Metastatic Liver Carcinoma in the Lung (tissue), 2 donors: ENCODE measurements around a stretch of chr12.

GRCh38 chr12:12891863-12892584 is 662 bp downstream of the GPRC5A start:
- PRO-cap, 2 experiments: peak in 1 of 2 experiments; most common plus-strand start chr12:12892243 (in 1); most common minus-strand start chr12:12892012 (in 1)

DNA sequence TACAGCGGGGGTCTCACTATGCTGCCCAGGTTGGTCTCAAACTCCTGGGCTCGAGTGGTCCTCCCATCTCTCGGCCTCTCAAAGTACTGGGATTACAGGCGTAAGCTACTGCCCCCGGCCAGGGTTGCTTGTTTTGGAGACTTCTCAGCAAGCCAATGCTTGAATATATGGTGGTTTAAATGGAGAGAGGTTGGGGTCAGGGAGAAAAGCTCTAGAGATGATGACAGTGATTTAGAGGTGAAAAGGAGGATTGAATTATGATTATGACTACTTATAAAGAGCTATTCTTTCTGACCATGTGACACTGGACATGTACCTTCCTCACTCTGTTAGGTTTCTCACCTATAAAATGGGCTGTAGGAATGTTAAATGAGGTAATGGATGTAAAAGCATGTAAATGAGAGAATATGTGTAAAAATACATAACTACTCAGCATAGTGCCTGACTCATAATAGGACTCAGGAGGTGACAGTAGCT is 7.9 kb downstream of the GPRC5A start:
- PRO-cap, 2 experiments: no peak in any of the 2 experiments

- PRO-cap, 2 experiments: no peak in any of the 2 experiments
Measured at GRCh38 chr12:12903385-12904452, 12.4 kb downstream of the GPRC5A start.

DNA sequence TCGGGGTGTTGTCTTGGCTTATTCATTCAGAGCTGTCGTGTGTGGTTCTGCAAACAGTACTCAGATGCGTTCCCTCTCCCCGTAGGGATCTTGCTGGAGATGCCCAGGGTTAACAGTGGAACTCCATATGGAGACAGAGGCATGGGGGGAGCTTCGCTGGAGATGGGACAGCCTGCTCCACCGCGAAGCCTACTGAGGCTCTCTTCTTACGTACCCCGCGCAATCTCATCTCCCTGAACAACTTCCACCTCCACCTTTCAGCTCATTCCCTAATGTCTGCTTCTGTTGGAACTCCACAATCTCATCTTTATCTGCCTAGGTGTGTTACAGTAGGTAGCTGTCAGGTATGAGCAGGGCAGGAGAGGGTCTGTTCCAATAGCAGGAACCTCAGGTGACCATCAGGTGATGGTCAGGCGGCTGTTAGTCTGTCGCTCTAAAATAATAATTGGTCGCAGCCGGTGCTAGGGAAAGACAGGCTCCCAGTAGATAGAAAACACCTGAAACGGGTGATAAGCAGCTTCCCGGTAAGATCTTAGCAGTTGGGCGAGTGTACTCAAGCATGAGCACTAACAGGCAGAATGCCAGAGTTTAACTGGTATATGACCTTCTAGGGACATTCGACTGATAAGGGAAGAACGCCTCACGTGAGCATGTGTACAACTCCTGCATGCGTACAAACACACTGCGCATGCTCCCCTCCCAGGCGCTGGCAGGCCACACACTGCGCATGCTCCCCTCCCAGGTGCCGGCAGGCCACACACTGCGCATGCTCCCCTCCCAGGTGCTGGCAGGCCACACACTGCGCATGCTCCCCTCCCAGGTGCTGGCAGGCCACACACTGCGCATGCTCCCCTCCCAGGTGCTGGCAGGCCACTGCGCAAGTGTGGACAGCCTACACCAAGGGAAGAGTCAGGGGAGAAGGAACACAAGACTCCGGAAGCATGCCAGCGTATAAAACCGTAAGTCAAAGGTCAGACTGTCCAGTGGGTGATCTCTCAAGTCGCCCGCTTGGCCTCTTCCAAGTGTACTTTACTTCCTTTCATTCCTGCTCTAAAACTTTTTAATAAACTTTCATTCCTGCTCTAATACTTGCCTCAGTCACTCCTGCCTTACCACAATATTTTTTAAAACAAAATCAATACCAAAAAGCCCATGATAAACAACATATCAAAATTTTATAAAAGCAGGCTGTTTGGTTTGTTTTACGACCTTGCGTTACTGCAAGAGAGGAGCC is 24.7 kb downstream of the GPRC5D start:
- PRO-cap, 2 experiments: peak in 1 of 2 experiments; most common plus-strand start position 900 of the sequence (in 1)

DNA sequence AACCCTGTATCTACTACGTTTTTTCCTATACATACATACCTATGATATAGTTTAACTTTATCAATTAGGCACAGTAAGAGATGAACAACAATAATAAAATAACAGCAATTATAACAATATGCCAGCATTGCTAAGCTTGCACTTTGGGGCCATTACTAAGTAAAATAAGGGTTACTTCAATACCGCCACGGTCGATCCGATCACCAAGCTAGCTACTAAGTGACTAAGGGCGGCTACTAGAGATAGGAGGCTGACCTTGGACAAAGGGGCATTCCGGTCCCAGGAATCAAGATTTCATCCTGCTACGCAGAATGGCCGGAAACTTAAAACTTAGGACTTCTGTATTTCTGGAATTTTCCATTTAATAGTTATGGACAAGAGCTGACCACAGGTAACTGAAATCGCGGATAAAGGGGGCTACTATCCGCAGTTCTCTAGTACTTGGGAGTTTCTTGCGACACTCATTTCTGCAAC is 811 bp downstream of the HEBP1 start:
- PRO-cap, 2 experiments: no peak in any of the 2 experiments

GRCh38 chr12:13000970-13001697 is 1.1 kb upstream of the HEBP1 start:
- PRO-cap, 2 experiments: peak in 1 of 2 experiments; most common plus-strand start chr12:13001148 (in 1); most common minus-strand start chr12:13001150 (in 1)

DNA sequence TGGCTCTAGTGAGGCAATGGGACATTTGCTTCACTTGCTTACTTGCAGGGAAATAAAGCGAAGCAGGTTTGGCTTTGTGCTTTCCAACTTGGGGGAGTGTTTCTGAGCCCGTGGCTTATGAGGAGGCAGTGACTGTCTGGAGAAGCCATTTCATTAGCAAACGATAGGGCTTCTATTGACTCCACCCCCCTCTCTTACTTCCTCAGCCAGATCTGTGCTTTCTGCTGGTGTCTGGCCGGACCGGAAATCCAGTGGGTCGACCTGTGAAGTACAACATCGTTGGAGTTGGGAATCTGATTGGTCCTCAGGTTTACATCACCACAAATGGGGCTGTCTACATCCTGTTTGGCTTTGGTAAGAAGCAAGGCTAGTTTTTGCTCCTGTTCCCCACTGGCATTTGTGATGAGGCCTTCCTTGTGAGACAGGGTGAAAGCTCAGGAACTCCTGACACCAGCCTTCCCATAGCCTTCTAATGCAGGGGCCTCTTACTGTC is 22.3 kb downstream of the FAM234B start:
- PRO-cap, 2 experiments: no peak in any of the 2 experiments

DNA sequence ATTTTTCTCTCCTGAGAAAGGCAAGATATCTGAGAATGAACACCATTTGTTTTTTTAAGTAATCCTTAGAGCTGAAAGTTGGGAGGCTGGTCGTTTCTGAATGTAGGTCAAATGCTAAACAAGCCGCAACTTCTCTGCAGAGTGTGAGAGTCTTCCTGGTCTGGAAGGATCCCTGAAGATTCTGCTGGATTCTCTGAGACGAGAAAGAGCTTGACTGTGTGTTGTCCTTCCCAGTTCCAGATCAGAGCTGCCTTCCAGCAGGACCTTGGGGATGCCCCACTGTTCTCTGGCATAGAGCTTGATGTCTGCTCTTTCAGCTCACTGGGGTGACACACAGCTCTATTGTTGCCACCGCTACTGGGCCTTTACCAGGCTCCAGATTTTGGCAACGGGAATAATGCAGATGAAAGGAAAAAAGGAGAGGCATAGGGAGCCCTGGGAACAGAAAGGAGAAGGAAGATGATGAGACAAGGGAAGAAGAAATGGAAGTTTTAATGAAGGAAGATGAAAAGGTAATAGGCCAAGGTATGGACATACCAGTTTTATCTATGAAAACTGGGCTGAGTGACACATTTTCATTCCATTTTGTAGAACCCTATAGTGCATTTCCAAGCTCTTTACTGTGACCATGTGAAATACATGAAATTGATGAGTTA is 608 bp downstream of the GSG1 start:
- PRO-cap, 2 experiments: no peak in any of the 2 experiments

DNA sequence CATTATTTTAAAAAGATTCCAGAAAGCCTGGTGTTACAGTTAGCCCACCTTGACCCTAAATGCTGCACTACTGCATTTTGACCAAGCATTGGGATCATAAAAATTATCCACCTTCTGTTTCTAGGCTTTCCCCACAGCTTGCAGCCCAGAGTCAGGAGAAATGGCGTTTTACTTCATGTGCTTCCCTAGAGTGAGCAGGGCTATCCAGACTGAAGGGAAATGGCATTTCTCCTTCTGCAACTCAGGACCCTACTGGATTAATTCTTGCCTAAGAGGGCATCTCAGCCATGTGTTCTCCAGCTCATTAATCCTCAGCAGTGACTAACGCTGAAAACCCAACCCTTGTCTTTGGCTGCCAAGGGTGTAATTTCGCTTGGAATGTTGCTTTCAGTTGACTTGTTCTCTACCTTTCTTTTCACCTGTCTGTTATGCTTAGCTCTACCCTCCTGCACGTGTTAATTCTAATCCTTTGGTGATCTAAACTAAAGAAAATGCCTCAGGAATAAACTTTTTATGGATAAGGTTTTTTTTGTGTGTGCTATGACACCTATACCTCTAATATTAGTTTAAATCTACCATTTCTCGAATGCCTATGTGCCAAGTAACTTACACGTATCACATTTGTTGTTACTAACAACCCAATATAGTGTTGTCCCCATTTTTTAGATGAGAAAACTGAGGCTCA is 21.0 kb upstream of the EMP1 start:
- PRO-cap, 2 experiments: no peak in any of the 2 experiments

GRCh38 chr12:13205609-13206907 is 9.5 kb downstream of the EMP1 start:
- PRO-cap, 2 experiments: peak in 1 of 2 experiments; most common minus-strand start chr12:13206458 (in 1)

DNA sequence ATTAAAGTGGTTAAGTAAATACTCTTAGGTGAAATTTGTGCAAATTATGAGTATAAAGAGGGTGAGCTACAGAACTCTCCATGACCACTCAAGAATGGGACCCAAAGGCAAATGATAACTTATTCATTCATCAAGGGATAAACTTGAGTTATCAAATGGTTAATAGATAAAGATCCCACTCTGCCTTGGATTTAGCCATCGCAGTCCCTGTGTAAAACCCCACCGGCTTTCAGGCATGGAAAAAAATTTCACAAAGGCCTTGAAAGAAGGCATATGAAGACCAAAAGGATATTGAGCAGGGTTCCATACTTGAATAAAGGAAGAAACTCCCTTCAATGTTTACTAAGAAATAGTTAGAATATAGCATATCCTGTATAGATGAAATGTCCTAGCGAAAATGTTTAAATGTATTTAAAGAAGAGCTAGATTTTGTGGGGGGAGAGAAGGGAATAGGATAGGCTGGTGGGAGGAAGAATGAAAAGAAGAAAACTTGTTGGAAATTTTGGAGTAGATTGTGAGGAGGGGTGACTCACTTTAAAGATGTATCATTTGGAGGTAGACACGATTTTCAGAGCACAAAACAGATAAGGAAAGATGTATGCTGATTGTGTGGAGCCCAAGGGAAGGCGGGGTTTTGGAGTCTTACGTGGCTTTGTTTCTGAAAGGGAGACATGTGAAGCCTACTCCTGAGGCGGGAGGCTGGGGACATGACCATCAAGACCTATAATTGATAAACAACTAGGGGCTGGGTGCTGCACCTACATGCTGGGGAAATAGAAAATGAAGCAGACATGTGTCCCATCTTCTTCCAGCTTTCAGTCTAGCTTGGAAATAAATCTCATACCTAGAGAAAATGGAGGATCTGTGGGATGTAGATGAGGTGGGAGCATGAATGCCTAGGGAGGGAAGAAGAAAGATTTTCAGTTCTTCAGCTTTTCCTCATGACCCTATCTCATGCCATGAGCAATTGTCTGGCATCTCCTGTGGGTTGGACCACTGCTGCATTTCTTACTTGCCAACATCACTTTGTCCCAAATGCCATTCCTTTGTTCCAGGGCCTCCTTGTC is 21.8 kb downstream of the EMP1 start:
- PRO-cap, 2 experiments: no peak in any of the 2 experiments

- PRO-cap, 2 experiments: no peak in any of the 2 experiments
Measured at GRCh38 chr12:13255693-13256391, 59.3 kb downstream of the EMP1 start.

DNA sequence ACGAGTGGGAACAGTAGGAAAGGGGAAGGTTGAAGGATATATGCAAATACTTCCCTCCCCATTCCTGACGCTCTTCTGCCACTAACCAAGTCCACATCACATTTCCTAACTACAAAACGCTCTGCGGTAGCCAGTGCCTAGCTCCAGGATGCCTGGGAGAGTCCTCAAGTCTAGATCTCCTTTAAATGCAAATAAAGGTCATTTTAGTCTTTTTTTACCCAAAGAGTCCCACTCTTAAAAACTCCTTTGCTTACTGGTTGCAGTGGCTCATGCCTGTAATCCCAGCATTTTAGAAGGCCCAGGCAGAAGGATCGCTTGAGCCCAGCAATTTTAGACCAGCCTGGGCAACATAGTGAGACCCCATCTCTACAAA is 153.1 kb upstream of the ATF7IP start:
- PRO-cap, 2 experiments: no peak in any of the 2 experiments

GRCh38 chr12:14429773-14430277 is 64.3 kb downstream of the ATF7IP start:
- PRO-cap, 2 experiments: no peak in any of the 2 experiments

GRCh38 chr12:14436034-14436290 is 70.5 kb downstream of the ATF7IP start:
- PRO-cap, 2 experiments: no peak in any of the 2 experiments

GRCh38 chr12:14614623-14615391 is 47.1 kb upstream of the PLBD1 start:
- PRO-cap, 2 experiments: no peak in any of the 2 experiments

DNA sequence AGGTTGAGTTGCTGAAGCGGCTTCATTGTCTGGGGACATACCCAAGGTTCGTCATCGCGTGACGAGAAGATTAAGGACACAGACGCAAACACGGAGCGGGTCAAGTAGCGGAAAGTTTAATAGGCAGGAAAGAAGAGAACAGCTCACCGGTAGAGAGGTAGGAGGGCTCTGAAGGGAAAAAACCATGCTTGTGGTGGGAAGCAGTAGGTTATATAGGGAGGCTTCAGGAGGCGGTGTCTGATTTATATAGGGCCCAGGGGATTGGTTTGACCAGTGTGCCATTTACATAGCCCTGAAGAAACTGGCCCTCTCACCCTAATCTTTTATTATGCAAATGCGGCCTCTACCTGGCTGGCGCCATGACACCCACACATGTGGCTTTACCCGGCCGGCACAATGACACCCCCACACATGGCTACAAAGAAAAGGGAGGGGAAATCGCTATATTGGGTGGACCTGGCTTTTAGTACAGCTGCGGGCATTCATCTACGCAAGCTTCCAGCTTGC is 30.5 kb downstream of the GUCY2C start:
- PRO-cap, 2 experiments: no peak in any of the 2 experiments

DNA sequence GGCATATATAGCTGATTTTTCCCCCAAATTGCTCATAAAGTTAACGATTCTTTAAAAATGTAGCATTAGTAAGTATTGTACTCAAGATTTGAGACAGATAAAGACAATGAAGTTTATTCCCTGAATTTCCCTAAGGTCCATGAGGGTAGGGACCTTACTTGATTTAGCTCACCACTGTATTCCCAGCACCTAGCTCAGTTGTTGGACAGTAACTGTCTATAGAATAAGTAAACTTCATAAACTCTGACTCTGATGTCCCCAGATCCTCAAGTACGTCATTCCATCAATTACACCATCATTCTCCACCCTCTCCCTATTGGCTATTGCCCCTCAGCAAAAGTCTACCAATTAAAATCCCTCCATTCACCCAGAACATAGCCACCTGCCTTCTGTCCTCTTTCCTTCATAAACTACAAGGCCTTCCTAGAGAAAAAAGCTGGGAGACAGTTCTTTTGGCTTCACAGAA is 9.6 kb downstream of the H2AJ start:
- PRO-cap, 2 experiments: no peak in any of the 2 experiments

- PRO-cap, 2 experiments: peak in 1 of 2 experiments; most common plus-strand start chr12:14842053 (in 1); most common minus-strand start chr12:14841819 (in 1)
Measured at GRCh38 chr12:14841585-14842383, 1.5 kb downstream of the ART4 start.

DNA sequence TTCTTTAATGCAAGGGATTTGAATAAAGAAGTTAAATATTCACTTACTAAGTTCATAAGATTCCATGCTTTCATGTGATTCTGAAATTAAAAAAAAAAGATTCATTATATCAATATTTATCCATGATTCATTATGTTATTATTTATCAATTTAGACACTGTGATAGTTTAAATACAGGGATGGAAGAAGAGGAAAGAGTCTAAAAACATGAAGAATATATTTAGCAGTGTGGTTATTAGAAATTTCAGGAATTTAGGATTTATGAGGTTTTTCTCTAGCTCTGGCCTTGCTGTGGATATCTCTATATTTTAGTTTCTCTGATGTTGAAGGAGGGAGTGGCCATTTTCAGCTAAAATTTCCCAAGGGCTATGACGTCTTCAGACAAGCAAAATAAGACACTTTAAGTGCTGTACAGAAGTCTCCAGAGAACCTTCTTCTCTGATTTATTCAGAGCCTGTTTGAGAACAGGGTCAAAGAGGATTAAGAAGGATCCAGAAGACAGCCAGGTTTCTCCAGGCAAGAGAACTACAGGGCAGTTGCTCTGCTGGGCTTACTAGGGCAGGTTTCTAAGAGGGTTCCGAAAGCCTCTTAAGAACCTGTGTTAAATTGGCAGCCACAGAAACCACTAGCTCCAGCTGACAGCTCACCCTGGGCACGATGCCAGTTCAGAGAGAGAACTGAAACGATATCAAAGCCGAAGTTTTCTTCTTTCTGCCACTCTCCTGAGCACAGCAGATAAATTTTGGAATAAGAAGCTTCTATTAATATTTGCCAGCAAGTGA is 1.3 kb downstream of the MGP start:
- PRO-cap, 2 experiments: peak in 1 of 2 experiments; most common plus-strand start position 473 of the sequence (in 1)